Cerebellum (tissue), 5 donors: ENCODE measurements around a stretch of chr10.

DNA sequence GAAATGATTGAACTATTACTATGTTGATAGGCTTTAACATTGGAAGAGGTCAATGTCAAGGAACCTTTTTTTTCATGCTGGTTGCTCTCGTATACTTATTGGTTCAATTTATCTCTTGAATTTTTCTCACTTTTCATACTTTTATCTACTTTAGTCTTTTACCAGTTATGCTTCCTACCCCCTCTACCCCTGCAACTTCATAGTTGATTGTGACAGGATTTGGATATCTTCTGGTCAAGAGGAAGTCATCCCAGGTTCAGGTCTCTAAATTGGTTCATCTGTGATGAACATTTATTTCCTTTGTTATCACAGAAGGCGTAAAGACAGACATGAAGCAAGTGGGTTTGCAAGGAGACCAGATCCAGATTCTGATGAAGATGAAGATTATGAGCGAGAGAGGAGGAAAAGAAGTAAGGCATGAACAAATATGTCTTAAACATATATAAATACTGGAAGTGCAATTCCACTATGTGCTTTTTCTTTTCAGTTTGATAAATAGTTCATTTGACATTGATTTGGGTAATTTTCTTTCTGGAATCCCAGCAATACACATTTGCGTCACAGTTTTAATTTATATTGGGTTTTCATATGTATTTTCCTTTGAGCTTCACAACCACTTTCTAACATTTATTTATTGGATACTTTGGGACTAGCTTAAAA lies 17.1 kb downstream of the RBM17 start:
- PRO-cap, 3 experiments, result no peak in any of the 3 experiments
- RAMPAGE, long total RNA, result no peak

DNA sequence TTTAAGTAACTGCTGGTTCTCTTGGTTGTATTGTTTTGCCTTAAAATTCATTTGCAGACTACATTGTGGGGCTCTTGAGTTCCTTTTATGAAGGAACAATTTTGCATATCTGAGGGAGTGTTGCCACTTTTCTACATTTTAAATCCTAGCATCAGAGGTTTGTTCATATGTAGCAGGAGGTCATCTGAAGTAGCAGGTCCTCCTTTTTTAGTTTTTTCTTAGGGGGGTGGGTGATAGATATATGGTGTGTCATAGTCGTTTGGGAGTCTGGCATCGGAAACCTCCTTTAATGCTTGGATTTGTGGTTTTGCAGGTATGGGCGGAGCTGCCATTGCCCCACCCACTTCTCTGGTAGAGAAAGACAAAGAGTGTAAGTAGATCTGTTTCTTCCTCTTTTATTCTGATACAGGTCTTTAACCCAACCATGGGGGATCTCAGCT lies 19.6 kb downstream of the RBM17 start:
- PRO-cap, 3 experiments, result no peak in any of the 3 experiments
- RAMPAGE, long total RNA, result no peak

DNA sequence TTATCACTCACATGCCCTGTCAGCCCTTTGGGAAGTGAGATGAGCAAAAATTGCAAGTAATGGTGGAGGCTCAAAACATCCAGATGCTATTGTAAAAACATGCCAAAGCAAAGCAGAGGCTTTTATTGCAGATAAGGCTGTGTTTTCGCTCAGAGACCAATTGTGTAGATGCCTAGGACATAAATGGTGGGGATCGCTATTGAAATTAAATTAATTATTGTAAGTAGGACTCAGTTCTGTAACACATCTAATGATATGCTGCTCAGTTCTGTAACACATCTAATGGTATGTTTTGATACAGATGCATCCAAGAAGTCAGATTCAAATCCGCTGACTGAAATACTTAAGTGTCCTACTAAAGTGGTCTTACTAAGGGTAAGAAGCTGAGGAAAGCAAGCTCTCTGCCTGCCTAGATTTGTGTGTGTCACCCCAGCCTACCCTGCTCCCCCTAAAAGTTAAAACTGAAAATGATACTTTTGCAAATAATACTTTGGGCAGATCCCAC lies 24.4 kb downstream of the RBM17 start:
- PRO-cap, 3 experiments, result no peak in any of the 3 experiments
- RAMPAGE, long total RNA, result no peak

DNA sequence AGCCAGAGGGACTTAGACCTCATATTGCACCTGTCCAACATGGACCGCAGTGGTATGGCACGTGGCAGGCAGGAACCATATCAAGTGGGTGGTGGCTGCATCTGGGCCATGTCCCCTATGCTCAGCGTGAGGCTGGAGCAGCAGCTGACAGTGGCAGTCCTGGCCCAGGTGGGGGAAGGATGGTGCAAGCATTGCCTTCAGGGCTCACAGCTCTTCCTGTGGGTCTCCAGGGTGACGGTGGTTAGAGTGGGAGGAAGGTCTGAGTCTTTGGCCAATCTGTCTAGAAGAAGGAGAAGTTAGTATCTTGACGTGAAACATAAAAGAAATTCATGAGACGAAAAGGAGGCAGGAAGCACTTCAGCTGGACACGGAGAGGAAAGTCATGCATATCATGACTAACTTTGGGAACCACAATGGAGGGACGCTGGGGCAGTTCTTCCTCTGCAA lies 54.4 kb upstream of the PFKFB3 start:
- PRO-cap, 3 experiments, result no peak in any of the 3 experiments
- RAMPAGE, long total RNA, result no peak

GRCh38 chr10:6162406-6162931 lies 40.3 kb upstream of the PFKFB3 start:
- PRO-cap, 3 experiments, result no peak in any of the 3 experiments
- RAMPAGE, long total RNA, result no peak

DNA sequence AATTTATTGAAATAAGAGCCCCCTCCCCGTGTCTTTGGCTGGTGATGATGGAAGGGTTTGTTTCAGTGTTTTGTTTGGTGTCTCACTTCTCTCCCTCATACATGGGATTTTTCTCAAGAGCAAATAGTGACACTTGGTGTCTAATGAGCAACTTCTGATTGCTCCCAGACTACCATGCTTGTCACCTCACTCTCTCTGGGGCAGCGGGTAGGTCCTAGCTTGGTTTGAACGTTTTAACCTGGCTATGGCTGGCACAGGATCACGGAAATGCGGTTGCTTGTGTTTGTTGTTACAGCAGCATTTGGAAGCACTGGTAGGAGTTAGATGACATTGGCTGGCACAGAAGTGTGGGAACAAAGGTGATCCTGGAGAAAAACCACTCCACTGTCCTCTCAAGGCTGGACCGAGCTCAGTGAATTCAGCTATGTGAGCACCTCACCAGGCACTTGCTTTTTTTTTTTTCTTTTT lies 3.7 kb upstream of the PFKFB3 start:
- PRO-cap, 3 experiments, result no peak in any of the 3 experiments
- RAMPAGE, long total RNA, result no peak

- PRO-cap, 3 experiments, result no peak in any of the 3 experiments
- RAMPAGE, long total RNA, result no peak
Observed at GRCh38 chr10:6204891-6205128, 2.1 kb downstream of the PFKFB3 start.

DNA sequence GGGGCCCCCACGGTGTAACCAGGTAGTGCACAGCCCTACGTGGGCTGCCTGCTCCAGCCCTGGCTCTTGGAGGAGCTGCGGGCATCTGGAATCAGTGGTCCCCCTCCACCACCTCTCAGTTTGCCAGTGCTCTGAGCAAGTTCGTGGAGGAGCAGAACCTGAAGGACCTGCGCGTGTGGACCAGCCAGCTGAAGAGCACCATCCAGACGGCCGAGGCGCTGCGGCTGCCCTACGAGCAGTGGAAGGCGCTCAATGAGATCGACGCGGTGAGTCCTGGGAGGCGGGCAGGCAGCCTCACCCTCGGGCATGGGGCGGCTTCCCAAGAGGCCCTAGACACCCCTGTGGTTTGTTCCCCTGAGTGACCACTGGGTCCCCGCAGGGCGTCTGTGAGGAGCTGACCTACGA lies 18.5 kb downstream of the PFKFB3 start:
- PRO-cap, 3 experiments, result no peak in any of the 3 experiments
- RAMPAGE, long total RNA, result no peak

GRCh38 chr10:6221945-6222308 lies 19.2 kb downstream of the PFKFB3 start:
- PRO-cap, 3 experiments, result no peak in any of the 3 experiments
- RAMPAGE, long total RNA, result no peak

DNA sequence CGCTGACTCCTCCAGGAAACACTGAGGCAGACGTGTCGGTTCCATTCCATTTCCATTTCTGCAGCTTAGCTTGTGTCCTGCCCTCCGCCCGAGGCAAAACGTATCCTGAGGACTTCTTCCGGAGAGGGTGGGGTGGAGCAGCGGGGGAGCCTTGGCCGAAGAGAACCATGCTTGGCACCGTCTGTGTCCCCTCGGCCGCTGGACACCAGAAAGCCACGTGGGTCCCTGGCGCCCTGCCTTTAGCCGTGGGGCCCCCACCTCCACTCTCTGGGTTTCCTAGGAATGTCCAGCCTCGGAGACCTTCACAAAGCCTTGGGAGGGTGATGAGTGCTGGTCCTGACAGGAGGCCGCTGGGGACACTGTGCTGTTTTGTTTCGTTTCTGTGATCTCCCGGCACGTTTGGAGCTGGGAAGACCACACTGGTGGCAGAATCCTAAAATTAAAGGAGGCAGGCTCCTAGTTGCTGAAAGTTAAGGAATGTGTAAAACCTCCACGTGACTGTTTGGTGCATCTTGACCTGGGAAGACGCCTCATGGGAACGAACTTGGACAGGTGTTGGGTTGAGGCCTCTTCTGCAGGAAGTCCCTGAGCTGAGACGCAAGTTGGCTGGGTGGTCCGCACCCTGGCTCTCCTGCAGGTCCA lies 30.3 kb downstream of the PFKFB3 start:
- PRO-cap, 3 experiments, result no peak in any of the 3 experiments
- RAMPAGE, long total RNA, result no peak

DNA sequence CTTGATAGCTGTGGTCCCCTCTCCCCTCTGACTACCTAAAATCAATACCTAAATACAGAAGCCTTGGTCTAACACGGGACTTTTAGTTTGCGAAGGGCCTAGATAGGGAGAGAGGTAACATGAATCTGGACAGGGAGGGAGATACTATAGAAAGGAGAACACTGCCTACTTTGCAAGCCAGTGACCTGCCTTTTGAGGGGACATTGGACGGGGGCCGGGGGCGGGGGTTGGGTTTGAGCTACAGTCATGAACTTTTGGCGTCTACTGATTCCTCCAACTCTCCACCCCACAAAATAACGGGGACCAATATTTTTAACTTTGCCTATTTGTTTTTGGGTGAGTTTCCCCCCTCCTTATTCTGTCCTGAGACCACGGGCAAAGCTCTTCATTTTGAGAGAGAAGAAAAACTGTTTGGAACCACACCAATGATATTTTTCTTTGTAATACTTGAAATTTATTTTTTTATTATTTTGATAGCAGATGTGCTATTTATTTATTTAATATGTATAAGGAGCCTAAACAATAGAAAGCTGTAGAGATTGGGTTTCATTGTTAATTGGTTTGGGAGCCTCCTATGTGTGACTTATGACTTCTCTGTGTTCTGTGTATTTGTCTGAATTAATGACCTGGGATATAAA lies 32.2 kb downstream of the PFKFB3 start:
- PRO-cap, 3 experiments, result no peak in any of the 3 experiments
- RAMPAGE, long total RNA, result no peak

GRCh38 chr10:6381876-6382527 lies 179.3 kb downstream of the PFKFB3 start:
- PRO-cap, 3 experiments, result no peak in any of the 3 experiments
- RAMPAGE, long total RNA, result no peak

GRCh38 chr10:6593091-6593752 lies 13.1 kb upstream of the PRKCQ start:
- PRO-cap, 3 experiments, result no peak in any of the 3 experiments
- RAMPAGE, long total RNA, result no peak

- PRO-cap, 3 experiments, result no peak in any of the 3 experiments
- RAMPAGE, long total RNA, result no peak
Observed at GRCh38 chr10:6738162-6738672, 158.1 kb upstream of the PRKCQ start.

DNA sequence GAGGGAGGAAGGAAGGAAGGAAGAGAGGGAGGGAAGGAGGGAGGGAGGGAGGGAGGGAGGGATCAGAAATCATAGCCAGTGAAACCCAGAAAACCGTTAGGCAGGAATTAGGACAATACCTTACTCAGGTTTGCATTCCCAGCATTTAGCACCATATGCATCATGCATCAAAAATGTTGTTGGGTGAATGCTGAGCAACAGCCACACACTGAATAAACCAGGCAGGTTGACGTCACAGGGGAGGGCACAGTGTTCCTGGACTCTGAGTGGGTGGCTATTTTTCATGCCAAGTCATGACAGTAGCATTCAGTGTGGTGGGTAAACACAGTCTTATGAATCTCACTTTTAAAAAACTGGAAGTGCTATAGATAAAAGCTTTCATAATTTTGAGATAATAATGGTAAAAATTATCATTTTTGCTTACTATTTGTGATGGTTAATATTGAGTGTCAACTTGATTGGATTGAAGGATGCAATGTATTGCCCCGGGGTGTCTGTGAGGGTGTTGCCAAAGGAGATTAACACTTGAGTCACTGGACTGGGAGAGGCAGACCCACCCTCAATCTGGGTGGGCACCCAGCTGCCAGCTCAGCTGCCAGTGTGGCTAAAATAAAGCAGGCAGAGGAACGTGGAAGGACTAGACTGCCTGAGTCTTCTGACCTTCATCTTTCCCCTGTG lies 199.1 kb upstream of the PRKCQ start:
- PRO-cap, 3 experiments, result no peak in any of the 3 experiments
- RAMPAGE, long total RNA, result no peak

GRCh38 chr10:7034991-7035540 lies 375.8 kb downstream of the SFMBT2 start:
- PRO-cap, 3 experiments, result no peak in any of the 3 experiments
- RAMPAGE, long total RNA, result no peak

- PRO-cap, 3 experiments, result no peak in any of the 3 experiments
- RAMPAGE, long total RNA, result no peak
Observed at GRCh38 chr10:7121050-7121547, 289.7 kb downstream of the SFMBT2 start.

- PRO-cap, 3 experiments, result no peak in any of the 3 experiments
- RAMPAGE, long total RNA, result no peak
Observed at GRCh38 chr10:7171928-7172339, 238.9 kb downstream of the SFMBT2 start.

GRCh38 chr10:7251944-7252629 lies 158.7 kb downstream of the SFMBT2 start:
- PRO-cap, 3 experiments, result no peak in any of the 3 experiments
- RAMPAGE, long total RNA, result no peak

DNA sequence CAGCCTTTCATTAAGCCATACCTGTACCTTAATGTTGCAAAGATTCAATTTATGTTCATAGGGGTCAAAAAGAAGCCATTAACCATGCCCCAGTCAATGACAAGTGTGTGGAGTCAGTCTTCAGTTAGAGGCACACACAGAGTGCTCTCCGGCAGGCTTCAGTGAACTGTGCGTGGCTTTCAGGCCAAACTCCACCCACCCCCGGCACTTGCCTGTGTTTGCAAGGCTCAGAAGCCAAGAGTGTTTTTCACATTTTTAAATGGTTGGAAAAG lies 104.8 kb downstream of the SFMBT2 start:
- PRO-cap, 3 experiments, result no peak in any of the 3 experiments
- RAMPAGE, long total RNA, result no peak